Helper T cell (primary cell): ENCODE measurements around a stretch of chr20.

DNA sequence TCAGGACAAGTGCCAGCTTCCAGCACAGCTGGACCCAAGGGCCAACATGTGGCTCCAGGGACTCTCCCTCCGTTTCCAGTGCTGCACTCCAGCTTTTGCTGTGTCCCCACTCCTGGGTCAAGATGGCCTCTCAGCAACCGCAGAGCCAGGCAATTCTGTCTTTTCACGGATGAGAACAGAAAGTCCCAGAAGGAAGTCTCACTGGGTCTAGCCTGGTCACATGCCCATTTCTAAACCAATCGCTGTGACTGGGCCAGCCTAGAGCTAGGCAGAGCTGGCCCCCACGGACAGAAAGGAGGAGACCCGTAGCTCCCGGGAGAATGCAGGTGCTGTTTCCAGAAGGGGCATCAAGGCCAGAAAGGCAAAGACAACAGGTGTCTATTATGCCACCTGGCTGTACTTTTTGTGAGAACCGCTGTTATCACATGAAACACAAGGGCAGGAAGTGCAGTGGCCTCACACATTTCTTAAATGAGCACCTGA is 36.9 kb upstream of the B4GALT5 start:
- PRO-cap, 2 experiments: no peak in any of the 2 experiments

- PRO-cap, 2 experiments: no peak in any of the 2 experiments
These were observed 1.0 kb downstream of the SLC9A8 start for GRCh38 chr20:49813523-49814196.

- PRO-cap, 2 experiments: no peak in any of the 2 experiments
These were observed 20.1 kb downstream of the SLC9A8 start for GRCh38 chr20:49832848-49833047.

GRCh38 chr20:49909526-49910398 is 5.6 kb downstream of the SPATA2 start:
- PRO-cap, 2 experiments: no peak in any of the 2 experiments

DNA sequence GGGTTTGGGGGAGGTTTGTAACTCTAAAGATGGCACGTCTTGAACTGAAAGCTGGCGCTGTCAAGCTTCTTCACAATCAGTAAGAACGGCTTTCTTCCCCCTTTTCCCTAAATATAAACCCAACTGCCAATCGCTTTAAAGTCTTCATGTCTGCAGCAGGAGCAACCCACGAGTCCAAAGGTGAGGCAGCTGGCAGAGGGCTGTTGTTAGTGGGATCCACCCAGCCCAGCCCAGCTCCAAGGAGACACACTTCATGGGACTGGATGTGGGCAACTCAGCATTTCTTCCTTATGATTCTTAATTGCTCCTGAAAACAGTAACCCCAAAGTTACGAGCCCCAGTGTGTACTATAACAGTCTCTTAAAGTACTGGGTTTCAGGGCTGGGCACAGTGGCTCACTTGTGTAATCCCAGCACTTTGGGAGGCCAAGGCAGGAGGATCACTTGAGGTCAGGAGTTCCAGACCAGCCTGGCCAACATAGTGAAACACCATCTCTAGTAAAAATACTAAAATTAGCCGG is 8.2 kb upstream of the SPATA2 start:
- PRO-cap, 2 experiments: no peak in any of the 2 experiments

DNA sequence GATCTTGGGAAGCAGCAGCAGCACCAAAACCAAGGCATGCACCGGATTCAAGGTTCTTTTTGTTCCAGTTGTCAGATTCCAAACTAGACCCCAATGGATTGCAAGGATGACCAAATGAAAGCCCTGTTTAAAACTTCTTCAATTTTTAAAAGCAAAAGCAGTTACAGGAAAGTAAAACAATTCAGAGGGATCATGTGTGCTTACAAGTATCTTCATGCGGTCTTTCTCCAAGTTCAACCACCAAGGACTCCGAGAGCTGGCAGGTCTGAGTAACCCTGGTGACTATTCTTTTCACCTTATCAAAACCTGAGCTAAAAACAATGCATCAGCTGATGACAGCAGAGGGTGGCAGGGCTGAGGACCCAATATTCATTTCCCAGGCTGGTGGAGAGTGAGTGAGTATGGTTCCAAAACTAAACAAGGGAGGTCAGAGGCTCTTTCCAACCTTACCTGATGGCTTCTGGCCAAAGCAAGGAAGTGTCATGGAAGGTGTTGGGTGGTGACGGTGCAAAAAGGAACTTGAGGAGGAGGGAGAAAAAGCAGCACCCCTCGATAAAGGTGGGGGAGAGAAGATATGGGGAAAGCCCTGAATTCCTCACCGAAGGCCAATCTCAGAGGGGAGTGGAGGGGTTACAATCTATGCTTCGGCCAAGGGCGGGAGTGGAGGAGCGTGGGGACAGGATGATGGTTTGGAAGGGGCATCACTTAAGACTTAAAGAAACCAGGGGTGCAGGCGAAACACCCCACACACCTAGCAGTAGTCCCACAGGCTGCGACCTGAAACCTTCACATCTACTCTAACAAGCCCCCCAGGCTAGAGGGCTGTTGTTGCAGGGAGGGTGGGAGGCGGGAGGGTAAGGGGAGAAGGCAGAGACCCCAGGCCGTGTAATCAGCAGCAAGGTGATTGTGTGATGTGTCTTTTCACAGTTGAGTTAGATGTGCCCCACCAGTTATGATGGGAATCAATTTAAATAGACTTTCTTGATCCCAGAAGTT is 31.1 kb downstream of the UBE2V1 start:
- PRO-cap, 2 experiments: no peak in any of the 2 experiments

- PRO-cap, 2 experiments: no peak in any of the 2 experiments
These were observed 1.7 kb downstream of the UBE2V1 start for GRCh38 chr20:50111196-50111738.

DNA sequence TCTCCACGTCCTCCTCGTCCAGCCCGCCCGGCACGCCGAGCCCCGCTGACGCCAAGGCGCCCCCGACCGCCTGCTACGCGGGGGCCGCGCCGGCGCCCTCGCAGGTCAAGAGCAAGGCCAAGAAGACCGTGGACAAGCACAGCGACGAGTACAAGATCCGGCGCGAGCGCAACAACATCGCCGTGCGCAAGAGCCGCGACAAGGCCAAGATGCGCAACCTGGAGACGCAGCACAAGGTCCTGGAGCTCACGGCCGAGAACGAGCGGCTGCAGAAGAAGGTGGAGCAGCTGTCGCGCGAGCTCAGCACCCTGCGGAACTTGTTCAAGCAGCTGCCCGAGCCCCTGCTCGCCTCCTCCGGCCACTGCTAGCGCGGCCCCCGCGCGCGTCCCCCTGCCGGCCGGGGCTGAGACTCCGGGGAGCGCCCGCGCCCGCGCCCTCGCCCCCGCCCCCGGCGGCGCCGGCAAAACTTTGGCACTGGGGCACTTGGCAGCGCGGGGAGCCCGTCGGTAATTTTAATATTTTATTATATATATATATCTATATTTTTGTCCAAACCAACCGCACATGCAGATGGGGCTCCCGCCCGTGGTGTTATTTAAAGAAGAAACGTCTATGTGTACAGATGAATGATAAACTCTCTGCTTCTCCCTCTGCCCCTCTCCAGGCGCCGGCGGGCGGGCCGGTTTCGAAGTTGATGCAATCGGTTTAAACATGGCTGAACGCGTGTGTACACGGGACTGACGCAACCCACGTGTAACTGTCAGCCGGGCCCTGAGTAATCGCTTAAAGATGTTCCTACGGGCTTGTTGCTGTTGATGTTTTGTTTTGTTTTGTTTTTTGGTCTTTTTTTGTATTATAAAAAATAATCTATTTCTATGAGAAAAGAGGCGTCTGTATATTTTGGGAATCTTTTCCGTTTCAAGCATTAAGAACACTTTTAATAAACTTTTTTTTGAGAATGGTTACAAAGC is 1.4 kb downstream of the CEBPB start:
- PRO-cap, 2 experiments: peak in 2 of 2 experiments; most common plus-strand start position 460 of the sequence (in 1); most common minus-strand start position 378 of the sequence (in 1)

DNA sequence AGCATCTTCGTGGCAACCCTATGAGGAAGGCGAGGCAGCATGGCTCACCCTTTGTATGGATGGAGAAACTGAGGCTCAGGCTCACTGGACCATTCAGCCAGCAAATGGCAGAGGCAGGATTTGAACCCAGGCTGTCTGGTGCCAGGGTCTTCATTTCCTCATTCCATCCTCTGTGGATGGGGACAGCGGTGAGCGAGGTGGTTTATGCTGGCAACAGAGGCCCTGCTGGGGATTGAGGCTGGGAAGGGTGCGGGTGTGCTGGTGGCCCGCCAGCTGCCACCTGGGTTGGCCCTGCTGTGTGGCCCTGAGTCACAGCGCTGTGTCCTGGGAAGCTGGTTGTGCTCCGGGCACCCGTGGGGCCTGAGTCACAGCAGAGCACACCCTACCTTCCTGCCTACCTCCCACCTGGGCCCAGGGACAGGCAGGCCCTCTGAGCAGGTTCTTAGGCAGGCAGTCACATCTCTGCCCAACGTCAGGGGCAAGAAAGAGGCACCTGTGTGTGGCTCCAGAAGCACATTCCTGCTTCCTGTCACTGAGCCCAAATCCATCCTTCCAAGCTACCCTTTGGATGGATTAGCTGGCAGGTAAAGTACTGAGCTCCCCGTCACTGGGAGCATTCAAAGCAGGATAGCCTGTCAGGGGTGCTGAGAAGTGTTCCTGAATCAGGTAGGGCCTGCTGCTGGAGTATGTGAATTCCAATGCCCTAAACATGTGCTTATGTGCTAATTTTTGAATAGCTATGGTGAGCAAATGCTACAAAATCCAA is 53.8 kb downstream of the CEBPB start:
- PRO-cap, 2 experiments: no peak in any of the 2 experiments

DNA sequence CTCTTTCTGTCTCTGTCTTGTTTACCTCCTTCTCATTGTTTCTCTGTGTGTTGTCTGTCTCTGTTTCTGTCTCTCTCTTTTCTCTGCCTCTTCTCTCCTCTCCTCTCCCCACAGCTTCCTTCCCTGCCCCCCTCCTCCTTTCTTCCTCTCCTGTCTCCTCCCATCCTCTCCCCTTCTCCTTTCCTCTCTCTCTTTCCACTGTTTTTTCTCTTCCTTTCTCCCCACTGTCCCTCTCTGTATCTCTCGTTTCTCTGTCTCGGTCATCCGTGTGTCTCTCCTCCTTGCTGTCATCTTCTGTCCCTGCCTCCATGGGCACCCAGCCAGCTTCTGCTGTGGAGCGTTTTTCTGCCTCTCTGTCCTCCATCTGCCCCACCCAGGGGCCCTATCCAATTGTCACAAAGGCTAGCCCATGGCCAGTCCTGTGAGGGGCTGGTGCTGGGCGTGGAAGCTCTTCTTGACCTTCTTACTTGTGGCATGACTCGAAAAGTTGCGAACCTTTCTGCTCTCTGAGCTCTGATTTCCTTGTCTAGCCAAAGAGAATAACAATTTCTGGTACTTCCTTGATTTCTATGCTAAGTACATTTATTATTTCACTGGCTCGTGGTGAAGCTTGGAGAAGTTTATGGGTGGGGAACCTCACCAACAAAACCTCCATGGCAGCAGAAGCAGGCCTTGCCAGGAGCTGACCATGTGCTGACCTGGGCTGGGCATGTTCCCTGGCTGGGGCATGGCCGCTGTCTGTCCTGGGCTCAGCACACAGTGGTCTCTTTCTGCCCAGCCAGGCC is 69.2 kb downstream of the CEBPB start:
- PRO-cap, 2 experiments: no peak in any of the 2 experiments

DNA sequence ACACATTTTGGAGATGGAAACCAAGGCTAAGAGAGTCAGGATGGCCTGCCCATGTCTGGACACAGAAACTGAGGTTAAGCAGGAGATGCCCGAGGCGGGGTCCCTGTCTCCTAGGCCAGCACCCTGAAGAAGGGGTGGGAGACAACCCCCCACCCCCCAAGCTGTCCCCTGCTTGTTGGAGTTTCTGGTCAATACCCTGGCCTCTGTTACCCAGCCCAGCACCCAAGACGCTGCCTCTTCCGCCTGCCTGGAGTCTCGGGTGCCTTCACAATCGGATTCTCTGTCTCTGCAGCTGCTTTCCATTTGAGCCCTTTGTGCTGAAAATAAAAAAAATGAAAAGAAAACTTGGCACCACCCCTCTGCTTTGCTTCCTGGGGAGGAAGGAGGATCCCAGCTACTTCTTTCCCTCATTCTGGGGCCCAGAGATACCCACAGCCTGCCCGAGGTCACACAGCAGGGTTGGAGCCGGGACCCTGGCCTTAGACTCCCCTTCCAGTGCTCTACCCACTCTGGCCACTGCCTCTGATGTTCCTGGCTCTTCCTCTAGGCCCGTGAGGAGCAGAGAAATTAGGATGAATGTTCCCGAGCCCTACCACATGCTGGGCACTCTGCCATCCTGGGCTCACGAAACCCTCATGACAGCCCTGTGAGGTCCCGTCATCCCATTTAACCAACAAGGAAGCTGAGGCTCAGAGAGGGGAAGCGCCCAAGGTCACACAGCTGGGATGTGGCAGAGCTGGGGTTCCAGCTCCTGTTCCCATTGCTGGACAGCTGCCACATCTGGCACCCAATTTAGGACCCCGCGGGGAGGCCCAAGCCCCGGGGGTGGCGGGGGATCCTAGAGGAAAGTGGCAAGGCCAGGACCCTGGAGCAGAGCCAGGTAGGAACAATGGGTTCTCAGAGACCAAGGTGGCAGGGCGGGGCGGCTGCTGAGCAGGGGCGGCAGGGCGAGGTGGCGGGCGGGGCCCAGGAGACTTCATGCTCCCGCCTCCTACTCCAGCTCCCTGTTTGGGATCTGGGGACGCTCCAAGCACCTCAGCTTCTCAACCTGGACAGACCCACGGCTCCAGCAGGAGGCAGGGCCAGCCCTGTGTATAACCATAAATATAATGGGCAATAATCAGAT is 76.5 kb downstream of the CEBPB start:
- PRO-cap, 2 experiments: no peak in any of the 2 experiments

- PRO-cap, 2 experiments: no peak in any of the 2 experiments
These were observed 77.3 kb downstream of the CEBPB start for GRCh38 chr20:50267910-50268349.

DNA sequence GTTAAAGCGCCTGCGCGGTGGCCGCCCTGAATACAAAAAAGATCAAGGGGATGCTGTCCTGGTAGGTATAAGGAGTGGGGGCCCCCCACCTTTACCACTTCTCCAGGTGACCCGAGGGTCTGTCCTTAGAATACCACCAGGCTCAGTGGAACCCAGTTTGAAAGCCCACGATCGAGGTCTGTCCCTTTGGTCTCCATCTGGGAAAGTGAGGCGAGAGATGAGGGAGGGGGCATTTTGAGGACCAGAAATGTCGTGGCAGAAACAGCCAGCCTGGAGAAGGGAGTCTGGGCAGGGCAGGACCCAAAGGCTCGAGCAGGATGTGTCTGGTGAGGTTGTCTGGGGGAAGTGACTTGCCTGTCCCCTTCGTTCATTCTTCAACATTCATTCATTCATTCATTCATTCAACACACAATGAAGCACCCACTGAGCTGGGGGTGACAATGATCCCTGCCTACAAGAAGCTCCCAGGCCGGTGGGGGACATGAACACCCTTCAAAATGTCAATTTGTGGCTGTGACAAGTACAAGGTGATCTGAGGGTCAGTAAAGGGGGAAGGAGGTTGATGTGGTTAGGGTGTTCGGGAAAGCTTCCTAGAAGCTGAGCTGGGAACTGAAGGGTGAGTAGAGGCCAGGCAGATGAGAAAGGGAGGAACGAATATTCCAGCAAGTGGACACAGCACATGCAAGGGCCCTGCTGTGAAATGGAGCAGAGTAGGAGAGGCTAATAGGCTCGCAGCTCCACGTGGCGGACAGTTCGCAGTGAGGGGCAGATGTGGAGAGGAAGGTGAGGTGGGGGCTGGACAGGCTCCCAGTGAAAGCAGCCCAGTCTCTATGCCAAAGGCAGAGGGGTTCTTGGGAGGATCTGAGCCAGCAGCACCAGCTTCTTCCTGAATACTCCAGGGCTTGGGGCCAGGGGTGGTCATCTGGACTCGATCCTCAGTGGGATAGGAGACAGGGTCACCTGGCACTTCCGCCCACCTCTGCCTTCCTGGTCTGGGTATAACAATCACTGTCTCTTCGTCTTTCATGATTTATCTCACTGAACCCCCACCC is 80.7 kb downstream of the CEBPB start:
- PRO-cap, 2 experiments: no peak in any of the 2 experiments

DNA sequence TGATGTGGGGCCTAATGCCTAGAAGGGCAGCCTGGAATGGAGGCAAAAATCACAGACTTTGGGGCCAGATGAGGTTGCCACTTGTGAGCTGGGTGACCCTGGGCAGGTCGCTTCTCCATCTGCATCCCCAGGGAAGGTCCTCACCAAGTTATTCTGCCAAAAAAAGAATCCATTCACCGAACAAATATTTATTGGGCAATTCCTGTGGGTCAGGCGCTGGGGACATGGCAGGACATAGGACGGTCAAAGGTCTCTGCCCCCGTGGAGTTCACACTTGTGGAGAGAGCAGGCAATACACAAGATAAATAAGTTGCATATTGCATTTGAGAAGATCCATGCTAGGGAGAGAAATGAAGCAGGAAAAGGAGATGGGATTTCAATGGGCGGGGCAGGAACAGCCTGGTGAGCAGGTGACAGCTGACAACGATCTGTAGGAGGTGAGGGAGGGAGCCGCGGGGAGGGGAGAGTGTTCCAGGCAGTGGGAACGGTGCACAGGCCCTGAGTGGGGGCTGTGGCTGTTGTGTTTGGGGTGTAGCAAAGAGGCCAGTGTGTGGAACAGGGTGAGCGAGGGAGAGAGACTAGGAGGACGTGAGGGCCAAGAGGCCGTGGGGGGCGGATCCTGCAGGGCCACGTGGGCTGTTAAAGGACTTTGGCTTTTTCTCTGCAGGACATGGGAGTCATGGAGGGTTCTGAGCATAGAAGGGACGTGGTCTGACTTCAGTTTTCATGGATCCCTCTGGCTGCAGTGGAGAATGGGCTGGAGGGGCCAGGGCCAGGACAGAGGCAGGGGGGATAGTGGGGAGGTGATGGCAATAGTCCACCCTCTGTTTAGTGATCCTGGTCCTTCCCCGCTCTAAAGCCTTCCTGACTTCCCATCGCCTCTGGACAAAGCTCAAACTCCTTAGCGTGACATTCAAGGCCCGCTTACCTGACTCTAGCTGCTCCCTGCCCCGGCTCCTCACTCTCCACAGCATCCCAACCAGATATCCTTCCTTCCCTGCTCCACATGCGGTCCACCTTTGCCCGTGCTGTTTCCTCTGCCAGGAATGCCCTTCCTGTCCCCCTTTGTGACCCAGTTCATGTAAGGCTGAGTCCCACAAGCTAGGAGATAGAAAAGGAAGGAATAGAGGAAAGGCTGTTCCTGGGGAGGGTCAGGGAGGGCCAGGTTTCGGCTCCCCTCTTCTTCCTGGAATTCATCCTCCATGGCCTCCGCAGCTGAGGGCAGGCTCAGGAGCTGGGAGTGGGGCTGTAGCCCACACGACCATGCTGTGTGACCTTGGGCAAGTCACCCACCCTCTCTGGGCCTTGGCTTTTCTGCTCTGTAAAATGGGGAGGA is 115.7 kb downstream of the CEBPB start:
- PRO-cap, 2 experiments: no peak in any of the 2 experiments

GRCh38 chr20:50320409-50321240 is 130.0 kb downstream of the CEBPB start:
- PRO-cap, 2 experiments: no peak in any of the 2 experiments

- PRO-cap, 2 experiments: no peak in any of the 2 experiments
These were observed 7.4 kb upstream of the PTPN1 start for GRCh38 chr20:50502616-50503357.

DNA sequence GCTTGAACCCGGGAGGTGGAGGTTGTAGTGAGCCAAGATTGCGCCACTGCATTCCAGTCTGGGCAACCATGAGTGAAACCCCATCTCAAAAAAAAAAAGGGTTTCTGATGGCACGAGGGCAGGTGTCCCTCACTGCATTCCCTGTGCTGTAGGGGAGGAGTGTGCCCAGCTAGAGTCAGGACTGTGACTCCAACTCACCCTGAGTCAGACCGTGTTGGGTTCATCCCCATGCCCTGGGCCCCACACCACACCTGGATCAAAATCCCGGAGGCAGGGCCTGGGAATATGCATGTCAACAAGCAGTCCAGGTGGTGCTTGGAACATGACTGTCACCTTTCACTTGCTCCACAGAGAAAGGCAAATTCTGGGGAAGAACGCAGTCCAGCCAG is 83.3 kb downstream of the PTPN1 start:
- PRO-cap, 2 experiments: no peak in any of the 2 experiments

DNA sequence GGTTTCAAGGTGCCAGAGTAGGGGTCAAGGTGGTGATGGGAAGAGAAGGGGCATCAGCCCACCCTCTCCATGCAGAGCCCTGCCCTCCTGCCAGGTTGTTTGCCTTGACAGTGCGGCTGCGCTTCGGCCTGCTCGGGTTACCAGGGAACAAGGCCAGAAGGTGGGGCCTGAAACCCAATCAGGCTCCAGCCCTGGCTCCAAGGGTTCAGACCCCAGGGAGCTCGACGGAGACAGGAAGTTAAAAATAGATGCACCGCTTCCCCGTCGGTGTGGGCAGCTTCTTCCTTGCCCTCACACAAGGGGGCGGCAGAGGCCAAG is 65.4 kb downstream of the RIPOR3 start:
- PRO-cap, 2 experiments: no peak in any of the 2 experiments

DNA sequence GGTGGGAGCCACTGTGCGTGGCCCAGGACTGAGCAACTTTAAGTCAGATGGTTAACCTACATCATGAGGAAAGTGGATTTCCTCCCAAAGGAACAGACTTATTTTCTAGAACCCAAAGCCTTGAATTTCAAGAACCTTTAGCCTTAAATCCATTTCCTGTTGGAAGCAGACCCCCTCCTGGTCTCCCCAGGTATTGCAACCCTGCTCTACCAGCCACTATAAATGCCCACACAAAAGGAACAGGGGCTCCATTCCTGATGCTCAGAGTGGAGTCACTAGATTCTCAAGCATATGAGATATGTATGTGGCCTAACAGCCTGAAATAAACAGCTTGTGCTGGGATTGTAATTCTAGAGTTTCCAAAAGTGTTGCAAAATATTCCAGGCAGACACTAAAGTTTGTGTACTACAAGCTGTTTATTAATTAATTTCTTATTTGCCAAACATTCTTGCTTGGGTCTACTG is 44.9 kb downstream of the RIPOR3 start:
- PRO-cap, 2 experiments: no peak in any of the 2 experiments

GRCh38 chr20:50710733-50710994 is 19.3 kb upstream of the RIPOR3 start:
- PRO-cap, 2 experiments: no peak in any of the 2 experiments